Epithelial cell of prostate (primary cell): Measurements from ENCODE around the genes FASLG, SERPINC1 and RABGAP1L.

DNA sequence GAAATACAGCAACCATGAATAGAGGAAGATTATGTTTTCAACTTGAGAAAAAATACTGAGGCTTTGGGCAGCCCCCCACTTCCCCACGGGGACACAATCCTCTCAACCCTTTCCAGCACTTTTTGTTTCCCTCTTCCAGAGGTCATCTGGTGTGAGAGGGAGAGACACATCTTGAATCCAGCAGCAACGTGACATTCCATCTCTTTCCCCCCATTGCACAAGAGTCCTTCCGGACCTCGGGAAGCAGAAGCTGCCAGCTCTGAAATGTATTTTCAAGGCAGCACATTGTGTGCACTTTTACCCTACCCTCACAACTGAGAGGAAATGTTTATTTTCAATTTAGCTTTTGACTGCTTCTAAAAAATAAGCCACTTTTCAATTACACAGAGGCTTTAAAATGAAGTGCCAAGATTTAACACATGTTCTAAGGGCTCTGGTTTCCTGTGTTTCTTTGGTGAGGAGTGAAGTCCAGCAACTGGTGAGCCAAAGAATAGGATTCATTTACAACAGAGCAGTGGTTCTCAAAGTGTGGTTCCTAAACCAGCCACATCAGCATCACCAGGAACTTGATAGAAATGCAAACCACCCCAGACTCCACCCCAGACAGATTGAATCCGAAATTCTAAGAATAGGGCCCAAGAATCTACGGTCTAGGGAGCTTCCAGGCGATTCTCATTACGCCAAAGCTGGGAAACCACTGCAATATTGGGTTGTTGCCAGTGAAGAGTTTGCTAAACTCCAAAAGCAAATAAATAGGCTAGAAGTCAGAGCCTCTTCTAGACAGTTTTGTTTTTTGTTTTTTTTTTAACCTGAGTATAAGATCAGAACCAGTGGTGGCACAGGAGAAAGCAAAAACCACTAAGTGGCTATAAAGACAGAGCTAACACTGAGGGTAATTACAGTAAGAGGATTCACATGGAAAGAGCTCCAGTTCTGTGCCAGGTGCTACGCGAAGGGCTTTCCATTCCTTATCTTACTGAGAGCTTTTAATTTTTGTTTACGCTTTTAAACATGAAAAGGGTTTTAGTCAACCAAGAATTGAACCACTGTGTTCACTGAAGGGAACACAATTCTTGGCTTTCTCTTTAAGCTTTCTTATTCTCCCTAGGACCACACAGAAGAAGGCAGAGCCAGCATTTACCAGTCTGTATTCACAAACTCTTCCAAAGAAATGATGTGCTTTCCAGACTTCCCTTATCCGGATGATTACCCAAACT lies 42.6 kb upstream of the FMO2 start:
- RRBS, result no CpG with 5 or more reads among the region's 12 CpGs

DNA sequence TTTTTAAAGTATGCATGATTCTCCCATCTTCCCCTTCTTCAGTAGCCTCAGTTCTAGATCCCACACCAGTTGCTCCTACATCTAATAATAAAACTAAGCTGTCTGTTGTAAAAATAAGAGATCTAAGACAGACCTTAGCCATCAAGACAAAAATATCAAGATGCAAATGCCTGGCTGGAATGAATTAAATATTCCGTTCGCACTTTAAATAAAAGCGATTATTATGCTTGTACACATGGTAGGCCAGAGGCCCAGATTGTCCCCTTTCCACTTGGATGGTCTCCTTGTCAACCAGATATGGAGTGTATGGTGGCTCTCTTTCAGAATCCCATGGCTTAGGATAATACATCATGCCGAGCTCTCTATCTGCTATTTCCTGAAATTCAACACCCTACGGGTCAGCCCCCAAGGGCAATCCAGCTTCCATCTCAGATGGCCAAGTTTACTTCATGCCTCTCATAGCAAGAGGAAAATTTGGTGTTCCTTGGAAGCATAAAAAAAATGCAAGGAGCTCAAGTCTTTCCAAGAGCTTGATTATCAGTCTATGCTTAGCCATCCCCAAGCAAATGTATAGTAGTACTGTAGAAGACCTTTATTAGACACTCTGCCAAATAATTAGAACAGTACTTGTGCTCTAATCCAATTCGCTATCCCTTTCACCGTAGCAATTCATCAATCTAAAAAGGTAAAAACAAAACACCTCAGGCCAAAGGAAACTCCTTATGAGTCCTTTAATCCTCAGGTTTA lies 25.3 kb upstream of the FMO1 start:
- RRBS, result no CpG with 5 or more reads among the region's 7 CpGs

DNA sequence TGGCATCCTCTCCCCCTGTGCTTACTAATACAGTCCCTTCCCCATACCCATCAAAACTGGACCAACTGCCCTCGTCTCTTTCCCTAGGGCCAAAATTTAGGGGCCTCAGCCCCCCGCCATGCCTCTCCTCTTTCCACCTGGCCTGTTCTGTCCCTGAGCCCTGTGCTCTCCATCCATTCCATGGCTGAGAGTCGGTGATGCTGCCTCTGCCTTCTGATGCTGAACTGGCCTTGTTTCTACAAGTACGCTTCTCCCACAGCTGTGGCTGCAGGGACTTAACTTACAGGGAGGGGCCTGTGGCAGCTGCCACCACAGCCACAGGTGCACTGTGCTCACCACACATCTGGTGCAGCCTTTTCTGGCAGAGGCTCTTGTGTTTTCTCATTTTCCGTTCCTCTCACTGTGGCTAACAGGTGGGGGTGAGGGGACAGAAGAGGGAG lies 4.1 kb downstream of the FMO1 start:
- RRBS, result no CpG with 5 or more reads among the region's 5 CpGs

- RRBS, result no CpG with 5 or more reads among the region's 8 CpGs
Measured at GRCh38 chr1:171257691-171258311, 9.5 kb downstream of the FMO1 start.

GRCh38 chr1:171258553-171258885 lies 10.2 kb downstream of the FMO1 start:
- RRBS, result no CpG with 5 or more reads among the region's 4 CpGs

GRCh38 chr1:171524621-171525196 lies 39.4 kb downstream of the PRRC2C start:
- RRBS, result no CpG with 5 or more reads among the region's 3 CpGs

DNA sequence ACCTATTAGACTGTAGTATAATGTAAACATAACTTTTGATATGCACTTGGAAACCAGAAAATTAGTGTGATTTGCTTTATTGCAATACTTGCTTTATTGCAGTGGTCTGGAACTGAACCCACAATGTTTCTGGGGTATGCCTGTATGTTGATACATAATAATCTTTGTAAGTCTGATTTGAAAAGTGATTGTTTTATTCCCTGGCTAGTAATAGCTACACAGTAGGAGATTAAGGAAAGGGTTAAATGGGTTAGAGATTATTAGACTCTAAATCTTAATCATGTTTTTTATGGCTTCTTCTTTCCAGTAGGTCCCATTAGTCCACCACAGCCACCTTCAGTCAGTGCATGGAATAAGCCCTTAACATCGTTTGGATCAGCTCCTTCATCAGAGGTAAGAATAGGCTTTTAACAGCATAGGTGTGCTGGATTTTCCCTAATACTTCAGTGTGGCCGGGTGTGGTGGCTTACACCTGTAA lies 61.3 kb upstream of the MYOCOS start:
- RRBS, result no CpG with 5 or more reads among the region's 2 CpGs

GRCh38 chr1:171663170-171663697 lies 10.7 kb upstream of the MYOC start:
- RRBS, result no CpG with 5 or more reads among the region's 5 CpGs

DNA sequence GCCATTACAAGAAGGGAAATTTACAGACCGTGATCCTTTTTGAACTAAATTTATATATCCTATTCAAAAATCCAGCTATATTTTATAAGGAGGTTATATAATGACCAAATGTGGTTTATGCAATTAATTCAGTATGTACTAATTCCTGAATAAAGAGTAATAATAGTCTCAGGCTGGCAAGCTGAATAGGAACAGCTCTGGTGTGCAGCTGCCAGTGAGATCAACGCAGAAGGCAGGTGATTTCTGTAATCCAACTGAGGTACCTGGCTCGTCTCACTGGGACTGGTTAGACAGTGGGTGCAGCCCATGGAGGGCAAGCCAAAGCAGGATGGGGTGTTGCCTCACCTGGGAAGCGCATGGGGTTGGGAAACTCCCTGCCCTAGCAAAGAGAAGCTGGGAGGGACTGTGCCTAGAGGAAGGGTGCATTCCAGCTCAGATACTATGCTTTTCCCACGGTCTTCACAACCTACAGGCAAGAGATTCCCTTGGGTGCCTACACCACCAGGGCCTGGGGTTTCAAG lies 183.1 kb downstream of the DNM3 start:
- RRBS, result no CpG with 5 or more reads among the region's 5 CpGs

DNA sequence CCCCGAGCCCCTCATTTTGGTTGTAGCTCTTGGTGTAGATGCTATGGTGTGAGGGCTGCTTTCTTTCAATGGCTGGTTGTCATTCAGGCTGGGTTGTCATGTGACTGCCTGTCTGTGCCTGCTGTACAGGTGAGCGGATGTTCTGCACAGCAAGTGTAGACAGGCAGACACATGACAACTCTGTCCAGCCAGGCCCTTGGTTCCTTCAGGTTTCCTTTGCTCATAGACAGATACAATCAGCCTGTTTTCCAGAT lies 281.8 kb upstream of the C1orf105 start:
- RRBS, result no CpG with 5 or more reads among the region's 2 CpGs

GRCh38 chr1:172658801-172659543 lies at the start of gene FASLG:
TSS of gene FASLG (plus strand) at chr1:172659103.
- RRBS, result no CpG with 5 or more reads among the region's 11 CpGs

DNA sequence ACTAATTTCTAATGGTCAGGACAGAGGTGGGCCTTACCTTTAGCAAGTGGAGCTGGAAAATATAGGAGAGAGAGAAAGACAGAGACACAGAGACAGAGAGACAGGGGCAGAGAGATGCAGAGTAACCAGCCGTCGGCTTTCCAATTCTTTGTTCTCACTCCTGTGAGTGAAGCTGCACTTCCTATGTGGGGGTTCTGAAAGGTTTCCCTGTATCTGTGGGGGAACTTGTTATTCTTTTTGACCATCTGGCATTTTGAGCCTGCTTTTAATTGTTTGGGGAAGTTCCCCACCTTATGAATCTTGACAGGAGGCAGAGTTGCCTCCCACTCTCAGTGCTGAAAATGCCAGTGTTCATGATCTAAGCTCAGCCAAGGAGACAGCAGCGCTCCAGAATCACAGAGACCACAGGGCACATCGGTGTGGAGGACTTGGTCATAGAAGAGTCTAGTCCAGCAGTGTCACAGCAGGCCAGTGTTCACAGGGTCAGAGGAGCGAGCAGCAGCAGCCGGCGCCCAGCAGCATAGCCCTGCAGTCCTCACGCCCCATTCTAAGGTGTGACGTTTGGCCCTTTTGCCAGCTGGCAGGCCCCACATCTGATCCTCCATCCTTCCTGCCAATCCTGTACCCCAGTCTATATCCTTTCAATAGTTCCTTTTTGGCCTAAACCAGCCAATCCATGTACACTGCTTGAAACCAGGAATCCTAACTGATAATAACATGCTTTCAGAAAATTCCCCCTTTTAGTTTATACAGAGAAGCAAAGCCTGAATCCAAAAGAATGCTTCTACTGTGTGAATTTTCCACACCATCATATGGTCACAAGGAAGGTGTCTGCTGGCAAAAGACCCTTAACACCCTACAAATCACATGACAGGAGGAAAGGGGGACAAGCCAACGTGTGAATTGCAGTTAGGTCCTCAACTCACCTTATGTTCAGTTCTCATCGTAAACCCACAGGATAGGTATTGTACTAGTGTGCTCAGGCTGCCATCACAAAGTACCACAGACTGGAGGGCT lies 63.7 kb upstream of the PRDX6 start:
- RRBS, result no CpG with 5 or more reads among the region's 11 CpGs

DNA sequence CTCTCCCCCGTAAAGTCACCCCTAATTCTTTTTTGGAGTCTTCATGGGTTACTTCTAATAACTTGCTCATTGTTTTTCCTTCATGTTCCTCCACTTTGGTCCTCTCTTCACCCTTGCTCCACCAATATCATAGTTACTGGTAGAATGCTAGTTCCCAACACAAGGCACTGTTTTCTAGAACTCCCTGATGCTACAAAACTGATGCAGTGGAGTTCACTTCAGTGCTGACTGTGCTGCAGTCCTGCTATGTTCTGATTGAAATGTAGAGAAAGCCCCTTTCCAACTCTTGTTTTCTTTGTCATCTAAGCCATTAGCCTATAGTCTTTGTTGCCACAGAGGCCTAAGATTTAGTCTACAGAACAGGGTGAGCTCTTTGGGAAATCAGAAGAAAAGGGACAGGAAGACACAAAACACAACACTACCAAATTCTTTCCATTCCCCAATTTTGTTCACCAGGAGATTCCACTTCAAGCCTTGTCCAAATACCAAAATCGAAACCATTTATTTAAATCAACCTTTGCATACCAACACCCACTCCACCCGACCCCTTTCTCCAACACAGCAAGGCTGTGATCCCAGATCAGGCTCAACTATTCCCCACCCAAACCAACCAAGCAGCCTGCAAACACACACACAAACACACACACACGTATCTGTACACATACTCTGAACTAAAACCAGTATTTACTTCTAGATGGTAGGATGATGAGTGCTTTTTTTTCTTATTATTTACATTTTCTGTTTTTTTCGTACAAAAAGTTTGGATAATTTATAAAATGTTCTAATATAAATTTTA lies 33.3 kb upstream of the PRDX6 start:
- RRBS, result no CpG with 5 or more reads among the region's 5 CpGs

DNA sequence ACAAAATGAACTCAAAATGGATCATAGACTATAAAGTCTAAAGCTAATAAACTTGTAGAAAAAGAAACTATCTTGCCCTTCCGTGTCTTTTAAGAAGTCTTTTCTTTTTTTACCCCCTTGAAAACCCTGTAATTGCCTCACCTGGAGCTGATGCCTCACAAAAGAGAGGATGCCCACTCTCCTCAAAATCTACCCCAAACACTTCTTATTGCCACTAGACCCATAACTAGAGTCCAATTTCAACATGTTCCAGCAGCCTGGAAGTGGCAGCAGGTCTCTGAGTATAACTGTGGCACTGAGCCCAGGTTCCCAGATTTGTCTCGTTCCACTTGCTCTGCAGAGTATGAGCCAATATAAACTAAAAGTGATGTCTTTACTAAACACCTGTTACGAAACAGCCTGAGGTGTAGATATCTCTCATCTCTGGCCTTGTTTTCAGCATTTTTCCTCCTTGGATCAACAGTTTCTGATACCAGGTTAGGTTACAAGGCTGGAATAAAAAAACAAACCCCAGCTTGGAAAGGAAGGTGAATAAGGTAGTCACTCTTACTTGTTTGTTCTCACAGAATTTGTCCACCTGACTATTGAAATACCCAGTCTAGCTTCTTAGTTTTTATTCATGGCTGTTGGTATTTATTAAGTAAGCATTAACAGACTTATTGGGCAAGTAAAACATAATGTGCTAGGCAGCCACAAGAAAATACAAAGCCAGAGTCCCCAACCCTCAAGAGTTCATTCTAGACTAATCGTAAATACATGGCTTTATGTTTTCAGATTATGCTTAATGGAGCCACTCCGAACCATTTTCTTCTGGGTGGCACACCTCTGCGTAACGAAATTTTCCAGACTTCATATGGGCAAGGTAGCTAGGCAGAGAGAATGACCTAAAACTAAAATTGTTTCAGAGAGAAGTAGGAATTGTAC lies 25.1 kb upstream of the PRDX6 start:
- RRBS, result no CpG with 5 or more reads among the region's 7 CpGs

DNA sequence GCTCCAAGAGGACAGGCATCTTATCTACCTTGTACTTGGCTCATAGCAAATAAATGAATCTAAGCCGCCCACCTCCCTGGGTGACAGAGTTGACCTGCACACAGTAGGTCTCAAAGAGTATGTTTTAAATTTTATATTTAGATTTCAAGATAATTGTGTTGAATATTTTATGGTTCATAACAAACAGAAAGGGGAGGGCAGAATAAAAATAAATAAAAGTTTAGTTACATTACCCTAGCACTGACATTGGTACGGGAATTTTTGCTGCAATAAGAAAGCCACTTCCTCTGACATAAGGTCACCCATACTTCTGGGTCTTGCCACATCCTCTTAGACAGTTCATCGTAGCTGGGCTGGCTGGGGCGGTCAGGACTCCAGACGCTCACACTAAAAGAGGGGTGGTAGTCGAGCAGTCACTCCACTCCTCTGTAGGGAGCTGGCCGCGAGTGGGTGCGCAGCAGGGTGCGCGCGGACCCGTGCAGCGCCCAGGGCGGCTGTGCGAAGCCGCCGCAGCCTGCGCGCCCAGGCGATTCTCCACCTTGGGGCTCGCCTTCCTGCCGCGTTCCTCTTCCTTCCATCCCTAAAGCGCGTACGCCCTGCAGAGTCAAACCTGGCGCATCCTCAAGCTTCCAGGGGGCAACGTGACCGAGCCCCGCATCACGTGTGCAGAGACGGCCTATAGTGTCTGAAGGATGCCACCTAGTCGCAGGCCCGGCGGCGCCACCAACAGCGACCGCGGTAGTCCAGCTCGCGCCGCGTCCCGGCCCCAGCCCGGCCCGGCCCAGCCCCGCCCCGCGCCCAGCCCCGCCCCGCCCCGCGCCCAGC lies 524 bp upstream of the PRDX6 start:
- RRBS, result 2% methylated on average over 17 of the region's 54 CpGs

- RRBS, result no CpG with 5 or more reads among the region's 15 CpGs
Measured at GRCh38 chr1:173733623-173734424, 19.0 kb downstream of the KLHL20 start.

- RRBS, result no CpG with 5 or more reads among the region's 3 CpGs
Measured at GRCh38 chr1:173917178-173917585, at the start of gene SERPINC1. TSS of gene SERPINC1 (minus strand) at chr1:173917327.

GRCh38 chr1:174022629-174022988 lies 452 bp upstream of the RC3H1 start:
- RRBS, result no CpG with 5 or more reads among the region's 13 CpGs

- RRBS, result 1% methylated on average over 15 of the region's 80 CpGs
Measured at GRCh38 chr1:174159043-174159716, at the start of gene RABGAP1L. TSS of gene RABGAP1L (plus strand) at chr1:174159520.

DNA sequence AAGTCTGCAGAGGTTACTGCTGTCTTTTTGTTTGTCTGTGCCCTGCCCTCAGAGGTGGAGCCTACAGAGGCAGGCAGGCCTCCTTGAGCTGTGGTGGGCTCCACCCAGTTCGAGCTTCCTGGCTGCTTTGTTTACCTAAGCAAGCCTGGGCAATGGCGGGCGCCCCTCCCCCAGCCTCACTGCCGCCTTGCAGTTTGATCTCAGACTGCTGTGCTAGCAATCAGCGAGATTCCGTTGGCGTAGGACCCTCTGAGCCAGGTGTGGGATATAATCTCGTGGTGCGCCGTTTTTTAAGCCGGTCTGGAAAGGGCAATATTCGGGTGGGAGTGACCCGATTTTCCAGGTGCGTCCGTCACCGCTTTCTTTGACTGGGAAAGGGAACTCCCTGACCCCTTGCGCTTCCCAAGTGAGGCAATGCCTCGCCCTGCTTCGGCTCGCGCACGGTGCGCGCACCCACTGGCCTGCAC lies 64.5 kb upstream of the GPR52 start:
- RRBS, result no CpG with 5 or more reads among the region's 24 CpGs